Measurements from ENCODE around the gene PI16.

DNA sequence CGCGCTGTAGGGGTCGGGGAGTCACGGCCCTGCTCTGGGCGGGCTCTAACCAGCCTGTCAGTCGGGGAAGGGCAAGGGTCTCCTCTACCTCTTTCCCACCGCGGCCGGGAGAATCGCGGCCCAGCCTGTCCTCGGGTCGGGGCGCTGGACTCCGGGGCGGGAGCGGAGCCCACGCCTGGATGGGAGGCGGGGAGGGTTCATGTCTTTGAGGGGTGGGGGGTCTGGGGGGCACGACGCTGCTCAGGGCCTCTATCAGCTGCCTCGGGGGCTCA is 1.1 kb downstream of the CDKN1A start:
- PRO-cap, result no peak

- PRO-cap, result no peak
Observed at GRCh38 chr6:36753142-36753557, 55.5 kb downstream of the RAB44 start.

DNA sequence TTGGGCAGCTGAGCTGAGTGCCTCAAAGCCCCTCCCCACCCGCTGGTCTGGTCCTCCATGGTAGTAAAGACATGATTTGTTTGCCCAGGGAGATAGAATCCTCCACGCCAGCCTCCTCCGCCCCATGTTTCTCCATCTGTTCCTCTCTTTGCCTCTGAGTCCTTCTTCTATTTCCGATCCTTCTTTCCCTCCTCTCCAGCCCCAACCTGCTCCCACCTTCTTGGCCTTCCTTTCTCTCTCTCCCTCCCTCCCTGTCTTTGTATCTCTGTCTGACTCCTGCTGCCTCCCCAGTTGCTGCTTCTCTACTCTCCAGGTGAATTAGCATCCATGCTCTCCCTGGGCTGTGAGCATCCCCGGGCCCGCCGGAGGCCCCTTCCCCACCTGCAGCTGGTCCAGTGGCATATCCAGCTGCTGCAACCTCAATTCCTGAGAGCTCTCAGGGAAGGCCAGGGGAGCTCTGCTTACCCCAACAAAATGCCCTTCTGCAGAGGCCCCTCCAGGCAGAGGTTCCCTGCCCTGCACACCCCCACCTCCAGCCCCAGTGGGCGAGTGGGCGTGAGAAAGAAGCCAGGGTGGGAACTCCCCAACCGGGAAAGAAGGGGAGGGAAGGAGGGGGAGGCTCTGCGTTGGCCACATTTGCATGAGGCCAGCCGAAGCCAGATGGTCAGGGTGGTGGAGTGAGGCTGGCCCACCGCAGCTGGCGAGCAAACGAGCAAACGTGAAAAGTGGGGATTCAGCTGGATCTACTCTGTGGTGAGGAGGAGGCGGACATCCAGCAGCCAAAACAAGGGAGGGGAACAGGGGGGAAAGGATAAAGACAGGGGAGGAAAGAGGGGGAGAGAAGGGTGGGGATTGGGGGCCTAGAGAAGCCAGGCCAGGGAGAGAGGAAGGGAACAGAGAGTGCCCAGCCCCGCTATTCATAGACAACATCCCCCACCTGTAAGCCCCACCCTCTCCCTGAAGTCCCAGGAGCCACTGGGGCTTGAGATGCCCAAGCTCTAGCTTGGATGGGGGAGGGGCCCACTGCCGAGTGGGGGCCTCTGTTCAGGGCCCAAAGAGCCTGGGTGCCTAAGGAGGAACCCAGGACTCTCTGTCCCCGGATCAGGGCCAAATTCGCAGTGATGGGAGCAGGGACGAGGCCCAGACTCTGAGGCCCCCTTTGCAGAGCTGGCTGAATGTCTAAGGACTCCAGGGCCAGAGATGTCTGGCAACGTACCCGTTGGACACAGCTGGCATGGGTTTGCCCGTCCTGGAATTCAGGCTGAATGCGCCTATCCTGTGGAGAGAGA is 45.4 kb downstream of the CPNE5 start:
- PRO-cap, result no peak

DNA sequence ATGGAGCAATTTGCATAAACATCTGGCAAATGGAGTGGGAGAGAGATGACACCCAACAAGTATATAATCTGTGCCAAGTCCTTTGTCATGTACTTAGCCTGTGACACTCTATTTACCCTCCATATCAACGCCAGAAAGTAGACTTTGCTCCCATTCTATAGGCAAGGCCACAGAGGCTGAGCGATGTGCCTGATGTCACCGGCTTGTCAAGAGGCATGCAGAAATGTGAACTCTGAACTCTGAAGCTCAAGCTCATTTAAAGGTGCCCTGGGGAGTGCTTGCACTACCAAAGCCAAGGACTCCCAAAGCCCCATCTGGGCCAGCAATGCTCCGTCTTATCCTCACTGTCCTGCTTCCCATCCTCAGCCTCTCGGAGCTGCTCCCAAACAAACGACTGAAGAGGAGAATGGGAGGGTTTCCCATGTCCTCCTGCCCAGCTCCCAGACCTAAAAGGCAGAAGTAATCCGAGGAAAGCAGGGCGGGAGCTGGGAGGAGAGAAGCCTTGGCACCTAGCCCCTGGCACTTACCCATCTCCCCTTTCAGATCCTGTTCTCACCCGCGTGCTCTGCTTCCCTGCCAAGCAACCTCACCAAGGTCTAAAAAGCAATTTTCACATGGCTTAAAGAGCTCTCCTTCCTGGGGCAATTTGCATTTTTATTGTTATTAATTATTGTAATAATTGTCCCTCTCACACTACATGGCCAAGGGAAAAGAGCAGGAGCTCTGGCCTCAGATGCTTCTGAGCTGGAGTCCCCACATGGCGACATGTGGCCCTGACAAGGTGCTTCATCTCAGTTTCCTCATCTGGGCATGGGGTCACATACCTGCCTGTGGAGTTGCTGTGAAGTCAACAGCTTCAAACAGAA is 9.1 kb downstream of the CPNE5 start:
- PRO-cap, result no peak

GRCh38 chr6:36867669-36867956 is 7.0 kb downstream of the PPIL1 start:
- PRO-cap, result no peak

DNA sequence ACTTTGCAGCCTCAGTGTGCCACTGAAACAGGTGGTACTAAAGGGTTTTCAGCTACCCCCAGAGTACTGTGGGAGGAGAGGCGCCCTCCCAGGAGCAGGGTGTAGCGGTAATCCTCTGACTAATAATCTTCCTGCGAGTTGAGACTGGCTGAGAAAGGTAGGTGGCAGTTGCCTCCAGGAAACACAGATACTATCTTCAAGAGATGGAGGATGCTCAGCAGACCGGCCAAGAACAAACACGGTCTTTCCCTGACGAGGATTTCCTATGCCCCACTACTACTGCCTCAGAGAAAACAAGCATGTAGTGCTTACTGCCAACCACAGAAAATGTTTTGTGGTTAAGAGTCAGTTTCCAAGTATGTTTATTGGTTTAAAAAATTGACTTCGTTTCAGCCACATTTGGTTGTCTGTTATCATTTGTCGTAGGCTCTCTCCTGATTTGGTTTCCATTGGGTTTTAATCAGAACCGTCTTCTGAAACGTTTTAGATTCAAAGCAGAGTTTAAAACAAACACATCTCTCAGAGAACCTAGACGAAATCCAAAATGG is 26.9 kb downstream of the C6orf89 start:
- PRO-cap, result no peak

GRCh38 chr6:36954157-36955132 is at the start of gene PI16:
Gene PI16 (plus strand): TSS chr6:36954738.
- PRO-cap, result no peak

GRCh38 chr6:36981192-36982166 is 4.5 kb downstream of the MTCH1 start:
- PRO-cap, result no peak

DNA sequence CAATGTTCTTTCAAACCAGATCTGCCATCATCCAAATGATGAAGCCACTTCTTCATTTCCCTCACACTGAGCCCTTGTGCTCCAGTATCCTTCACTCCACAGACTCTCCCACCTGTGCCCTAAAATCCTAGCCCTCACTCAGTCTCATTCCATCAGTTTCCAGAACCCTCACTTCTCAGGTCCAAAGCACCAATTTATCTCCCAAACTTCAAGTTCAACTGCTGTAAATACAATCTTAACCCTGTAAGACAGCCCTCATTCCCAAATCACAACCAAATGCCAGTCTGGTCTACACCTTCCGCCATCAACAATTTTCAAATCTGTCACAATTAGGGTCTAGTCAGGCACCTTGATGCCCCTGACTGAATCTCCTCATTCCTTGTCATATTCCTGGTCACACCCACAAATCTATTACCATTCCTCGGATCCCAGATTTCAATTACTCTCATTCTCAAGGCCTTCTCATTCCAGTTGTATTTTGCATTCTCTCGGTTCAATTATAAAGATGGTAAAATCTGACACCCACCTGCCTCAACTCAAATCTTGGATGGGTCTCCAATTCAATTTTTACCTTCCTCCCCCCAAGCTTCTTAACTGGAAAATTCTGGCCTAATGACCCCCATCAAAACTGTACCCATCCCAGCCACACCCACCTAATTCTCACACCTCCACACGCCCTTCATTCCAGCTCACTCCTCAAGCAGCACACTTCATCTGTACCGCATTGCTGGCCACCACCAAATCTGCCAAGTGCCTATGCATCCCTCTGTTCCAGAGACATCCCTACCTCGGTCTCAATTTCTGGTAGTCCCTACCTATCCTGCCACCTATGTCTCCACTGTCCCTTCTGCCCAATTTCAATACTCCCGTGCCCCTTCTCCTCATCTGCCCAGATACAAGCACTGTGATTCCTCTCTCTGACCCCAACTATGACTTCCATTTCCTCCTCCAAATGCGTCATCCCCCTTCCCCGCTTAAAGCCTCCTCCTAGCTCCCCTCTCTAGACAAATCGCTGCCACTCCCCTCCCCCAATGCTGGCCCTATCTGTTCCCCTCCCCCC is 1.6 kb downstream of the MTCH1 start:
- PRO-cap, result no peak

- PRO-cap, result no peak
Observed at GRCh38 chr6:37102050-37103181, 67.5 kb upstream of the PIM1 start.

GRCh38 chr6:37170663-37171093 is 726 bp downstream of the PIM1 start:
- PRO-cap, result no peak

- PRO-cap, result bidirectional peak, plus-strand start at chr6:37171592, minus-strand start at chr6:37171582
Observed at GRCh38 chr6:37171094-37172004, 1.4 kb downstream of the PIM1 start.

DNA sequence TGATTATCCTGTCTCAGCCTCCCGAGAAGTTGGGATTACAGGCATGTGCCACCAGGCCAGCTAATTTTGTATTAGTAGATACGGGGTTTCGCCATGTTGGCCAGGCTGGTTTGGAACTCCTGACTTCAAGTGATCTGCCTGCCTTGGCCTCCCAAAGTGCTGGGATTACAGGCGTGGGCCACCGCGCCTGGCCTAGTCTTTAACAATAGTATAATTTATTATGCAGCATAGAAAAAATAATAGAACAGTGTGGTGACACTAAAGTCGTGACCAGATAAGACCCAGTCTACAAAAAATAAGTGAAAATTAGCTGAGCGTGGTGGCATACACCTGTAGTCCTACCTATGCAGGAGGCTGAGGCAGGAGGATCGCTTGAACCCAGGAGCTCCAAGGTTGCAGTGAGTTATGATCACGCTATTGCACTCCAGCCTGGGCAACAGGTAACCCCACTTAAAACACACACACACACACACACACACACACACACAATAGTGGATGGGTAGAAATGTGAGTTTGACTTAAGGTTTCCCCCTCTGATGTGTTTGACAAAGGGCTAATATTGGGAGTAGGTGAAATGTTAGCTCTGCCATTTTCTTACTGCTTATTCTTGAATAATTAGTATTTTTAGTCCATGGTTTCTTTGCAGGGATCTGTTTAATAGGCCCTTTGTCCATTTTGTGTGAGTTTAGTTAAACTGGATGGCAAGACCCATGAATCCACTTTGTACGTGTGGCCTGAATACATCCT is 6.6 kb downstream of the PIM1 start:
- PRO-cap, result no peak

DNA sequence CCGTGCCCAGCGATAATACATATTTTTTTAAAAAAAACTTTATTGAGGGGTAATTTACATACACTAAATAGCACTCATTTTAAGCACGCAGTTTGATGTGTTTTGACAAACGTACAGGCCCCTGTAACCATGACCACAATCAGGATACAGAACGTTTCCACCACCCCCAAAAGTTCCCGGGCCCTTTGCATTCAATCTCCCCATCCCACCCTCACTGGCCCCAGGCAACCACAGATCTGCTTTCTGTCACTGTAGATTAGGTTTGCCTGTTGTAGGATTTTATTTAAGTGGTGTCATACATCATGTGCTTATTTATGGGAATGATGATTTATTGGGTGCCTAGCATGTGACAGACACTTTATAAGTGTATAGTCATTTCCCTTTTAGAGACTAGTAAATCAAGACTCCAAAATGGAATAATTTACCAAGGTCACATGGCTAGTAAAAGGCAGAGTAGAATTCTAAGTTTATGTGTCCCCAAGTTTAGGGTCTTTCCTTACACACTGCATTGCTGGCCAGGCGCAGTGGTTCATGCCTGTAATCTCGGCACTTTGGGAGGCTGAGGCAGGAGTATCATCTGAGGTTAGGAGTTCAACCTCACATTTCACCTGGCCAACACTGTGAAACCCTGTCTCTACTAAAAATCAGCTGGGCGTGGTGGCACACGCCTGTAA is 22.0 kb downstream of the PIM1 start:
- PRO-cap, result no peak

- PRO-cap, result no peak
Observed at GRCh38 chr6:37289765-37290332, 31.9 kb upstream of the TMEM217 start.

DNA sequence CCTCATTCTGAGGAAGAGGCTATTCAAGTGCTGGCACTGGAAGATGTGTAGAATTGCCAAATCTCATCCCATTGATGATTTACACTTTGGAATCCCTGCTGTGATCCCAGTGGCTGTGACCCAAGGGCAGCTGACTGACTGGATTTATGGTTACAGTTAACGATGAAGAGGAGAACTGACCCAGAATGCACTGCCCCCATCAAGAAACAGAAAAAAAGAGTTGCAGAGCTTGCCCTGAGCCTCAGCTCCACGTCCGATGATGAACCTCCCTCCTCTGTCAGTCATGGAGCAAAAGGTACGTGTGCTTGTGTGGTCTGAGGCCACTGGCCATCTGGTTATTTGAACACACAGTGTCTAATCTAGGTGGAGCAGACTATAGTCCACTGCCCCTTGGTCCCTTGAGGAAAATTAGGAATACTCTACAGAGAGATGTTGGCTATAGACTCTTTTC is 2.5 kb downstream of the CMTR1 start:
- PRO-cap, result no peak

DNA sequence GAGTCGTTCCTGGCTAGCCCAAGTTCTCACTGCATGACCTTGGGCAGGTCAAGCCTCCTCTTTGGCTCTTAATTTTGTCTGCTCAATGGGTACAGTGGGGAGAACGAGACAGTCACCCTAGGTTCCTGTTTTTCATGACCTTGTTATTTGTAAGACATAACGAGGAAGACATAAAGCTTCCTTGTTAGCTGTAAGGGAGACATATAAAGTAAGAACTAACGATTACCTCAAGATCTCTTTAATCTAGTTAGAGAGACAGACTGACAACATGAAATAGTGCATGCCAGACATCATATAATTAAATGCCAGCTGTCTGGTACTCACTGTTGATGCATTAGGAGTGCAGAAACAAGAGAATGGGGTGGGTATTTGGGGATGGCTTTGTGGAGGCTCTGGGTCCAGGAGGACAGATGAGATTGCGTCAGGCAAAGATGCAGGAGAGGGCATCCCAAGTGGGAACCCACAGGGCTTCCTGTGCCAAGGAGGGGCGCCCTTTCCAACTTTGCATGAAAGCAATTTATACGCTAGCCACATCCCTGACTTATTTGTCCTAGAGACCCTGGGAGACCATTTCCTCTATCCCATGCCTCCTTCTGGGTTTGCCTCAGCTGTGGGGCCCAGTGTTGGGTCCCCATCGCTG is 3.9 kb upstream of the CCDC167 start:
- PRO-cap, result no peak

DNA sequence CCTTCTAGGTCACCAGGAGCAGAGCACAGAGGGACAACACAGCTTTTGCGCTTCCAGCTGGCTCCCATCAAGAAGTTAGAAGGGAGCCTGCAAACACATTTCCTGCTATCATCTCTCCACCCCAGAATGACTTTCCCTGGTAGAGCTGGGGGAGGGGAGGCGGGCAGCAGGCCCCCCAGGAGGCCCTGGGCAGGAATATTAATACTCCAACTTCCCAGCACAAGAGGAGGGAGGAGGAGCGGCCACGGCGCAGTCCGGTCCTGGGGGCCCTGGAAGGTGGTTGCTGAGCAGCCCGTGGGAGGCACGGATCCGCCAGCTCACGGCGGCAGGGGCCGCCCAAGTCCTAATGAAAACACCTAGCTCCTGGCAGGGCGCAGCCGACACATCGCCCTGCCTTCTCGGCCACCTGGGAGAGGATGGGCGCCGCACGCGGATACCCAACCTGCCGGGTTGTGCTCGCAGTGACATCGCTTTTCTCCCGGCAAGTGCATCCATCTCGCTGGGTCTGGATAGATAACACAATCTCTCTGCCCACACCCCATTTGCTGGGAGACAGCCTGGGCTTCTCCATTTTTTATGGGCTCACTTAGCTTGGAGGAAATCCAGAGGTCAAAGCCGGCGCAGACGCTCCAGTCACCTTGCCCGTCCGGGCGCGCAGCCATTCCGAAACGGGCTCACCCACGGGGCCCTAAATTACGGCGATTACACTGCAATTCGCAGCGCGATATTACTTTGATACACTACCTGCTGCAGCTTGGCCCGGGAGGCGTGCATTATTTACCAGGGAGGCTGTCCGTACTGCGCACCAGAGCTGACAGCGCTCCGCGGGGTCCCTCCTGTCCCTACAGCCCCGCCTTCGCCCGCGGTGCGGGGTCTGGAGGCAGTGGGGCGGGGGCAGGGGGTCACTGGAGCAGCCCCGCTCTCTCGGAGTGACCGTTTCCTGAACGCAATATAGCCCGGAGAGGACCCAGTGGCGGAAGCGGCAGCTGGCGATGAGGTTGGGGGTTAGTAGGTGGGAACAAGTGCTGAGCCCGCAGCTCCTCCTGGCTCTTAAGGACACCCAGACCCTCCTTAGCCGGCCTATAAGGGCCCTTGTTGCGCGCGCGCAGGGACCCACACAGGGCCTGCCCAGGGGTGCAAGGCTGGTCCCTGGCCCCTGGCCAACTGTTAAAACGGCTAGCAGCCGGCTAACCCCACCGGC is 36.2 kb upstream of the CCDC167 start:
- PRO-cap, result no peak

- PRO-cap, result no peak
Observed at GRCh38 chr6:37630365-37630928, 67.2 kb downstream of the MDGA1 start.

- PRO-cap, result no peak
Observed at GRCh38 chr6:37696701-37697545, 760 bp downstream of the MDGA1 start.

All from left lobe of liver (tissue), 1 donor.